ENCODE results near the gene KLHDC3.

- PRO-cap, 4 experiments = peak in 2 of 4 experiments; most common plus-strand start chr6:42276536 (in 2)
- RAMPAGE, long total RNA, 2 experiments = no peak in any of the 2 experiments
- RRBS = no CpG with 5 or more reads among the region's 12 CpGs
These were observed 58.4 kb upstream of the MRPS10 start for GRCh38 chr6:42276009-42276602.

DNA sequence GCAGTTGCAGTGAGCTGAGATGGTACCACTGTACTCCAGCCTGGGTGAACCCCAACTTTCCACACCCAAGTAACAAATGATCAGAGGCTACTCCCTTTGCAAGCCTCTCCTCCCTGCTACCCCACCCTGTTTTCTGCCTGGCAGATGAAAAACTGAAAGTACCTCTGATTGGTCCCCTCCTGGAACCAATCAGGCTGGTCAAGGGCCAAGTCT is 8.1 kb upstream of the UBR2 start:
- PRO-cap, 4 experiments = no peak in any of the 4 experiments
- RAMPAGE, long total RNA, 2 experiments = no peak in any of the 2 experiments

GRCh38 chr6:42564684-42564972 is 799 bp downstream of the UBR2 start:
- PRO-cap, 4 experiments = no peak in any of the 4 experiments
- RAMPAGE, long total RNA, 2 experiments = no peak in any of the 2 experiments
- RRBS = no CpG with 5 or more reads among the region's 11 CpGs

GRCh38 chr6:42697794-42698336 is 24.5 kb downstream of the PRPH2 start:
- PRO-cap, 4 experiments = no peak in any of the 4 experiments
- RAMPAGE, long total RNA, 2 experiments = no peak in any of the 2 experiments
- RRBS = no CpG with 5 or more reads among the region's 12 CpGs

GRCh38 chr6:42726446-42727695 is 4.5 kb upstream of the PRPH2 start:
- PRO-cap, 4 experiments = peak in 4 of 4 experiments; most common plus-strand start chr6:42727061 (in 4); most common minus-strand start chr6:42727028 (in 4)
- RAMPAGE, long total RNA, 2 experiments = no peak in any of the 2 experiments
- RRBS = 1% methylated on average over 5 of the region's 71 CpGs

DNA sequence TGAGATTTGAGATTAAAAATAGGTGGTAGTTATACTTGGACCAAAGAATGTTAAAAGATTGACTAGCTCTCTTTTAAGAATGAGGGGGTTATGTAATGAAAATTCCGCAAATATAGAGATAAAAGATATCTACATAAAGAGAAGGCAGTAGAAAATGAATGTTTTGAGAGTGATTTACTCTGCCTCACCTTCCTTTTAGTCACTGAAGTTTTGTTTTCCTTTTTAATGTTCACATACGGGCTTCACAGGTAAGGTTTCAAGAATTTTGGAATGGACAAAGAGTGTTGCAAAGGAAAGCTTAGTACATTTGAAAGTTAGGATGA is 794 bp upstream of the BICRAL start:
- PRO-cap, 4 experiments = no peak in any of the 4 experiments
- RAMPAGE, long total RNA, 2 experiments = no peak in any of the 2 experiments
- RRBS = no CpG with 5 or more reads among the region's 2 CpGs

- PRO-cap, 4 experiments = peak in 4 of 4 experiments; most common plus-strand start chr6:42783043 (in 2); most common minus-strand start chr6:42782837 (in 3)
- RAMPAGE, long total RNA, 2 experiments = no peak in any of the 2 experiments
- RRBS = 1% methylated on average over 22 of the region's 77 CpGs
These were observed 857 bp downstream of the BICRAL start for GRCh38 chr6:42782539-42783279.

DNA sequence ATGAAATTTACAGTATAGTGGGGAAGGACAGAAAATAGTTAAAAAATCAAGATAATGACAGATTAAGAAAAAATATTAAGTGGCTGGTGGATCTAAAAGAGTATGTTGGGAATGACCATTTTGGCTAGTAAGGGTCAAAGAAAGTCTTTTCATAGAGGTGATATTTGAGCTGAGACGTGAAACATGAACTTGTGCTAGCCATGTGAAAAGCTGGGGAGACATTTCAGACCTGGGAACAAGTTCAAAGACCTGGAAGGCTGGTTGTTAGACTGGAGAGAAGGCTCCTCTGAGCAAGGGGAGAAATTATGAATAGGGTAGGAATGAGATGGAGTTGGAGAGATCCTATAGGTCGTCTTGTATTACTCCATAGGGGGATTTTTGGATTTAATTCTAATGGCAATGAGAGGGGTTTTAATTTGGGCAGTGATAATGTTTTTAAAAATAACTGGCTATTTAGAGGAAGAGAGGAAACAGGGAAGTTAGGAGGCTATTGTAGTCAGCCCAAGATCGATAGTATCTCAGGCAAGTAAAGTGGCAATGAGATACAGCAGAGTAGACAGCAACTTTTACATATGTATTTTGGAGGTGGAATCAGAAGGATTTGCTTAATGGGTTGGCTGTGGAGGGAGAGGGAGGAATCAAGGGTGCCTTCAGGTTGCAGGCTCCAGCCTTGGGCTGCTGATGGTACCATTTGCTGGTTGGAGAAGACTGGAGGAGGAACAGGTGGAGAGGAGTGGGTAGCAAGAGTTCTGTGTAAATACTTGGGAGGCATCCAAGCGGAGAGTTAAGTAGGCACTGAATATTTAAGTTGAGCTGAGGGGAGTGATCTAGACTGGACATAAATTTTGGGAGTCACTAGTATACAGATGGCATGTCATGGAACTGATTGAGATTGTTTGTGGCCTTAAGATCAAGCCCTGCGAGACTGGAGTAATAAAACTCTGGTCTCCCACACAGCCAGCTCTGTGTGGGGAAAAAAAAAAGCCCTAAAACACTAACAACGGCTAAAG is 5.0 kb downstream of the BICRAL start:
- PRO-cap, 4 experiments = no peak in any of the 4 experiments
- RAMPAGE, long total RNA, 2 experiments = start-site peak on the plus strand in 1 of 2 experiments, centred at positions 239 to 889 of the sequence, 5 to 9 reads per replicate
- RRBS = no CpG with 5 or more reads among the region's 6 CpGs

DNA sequence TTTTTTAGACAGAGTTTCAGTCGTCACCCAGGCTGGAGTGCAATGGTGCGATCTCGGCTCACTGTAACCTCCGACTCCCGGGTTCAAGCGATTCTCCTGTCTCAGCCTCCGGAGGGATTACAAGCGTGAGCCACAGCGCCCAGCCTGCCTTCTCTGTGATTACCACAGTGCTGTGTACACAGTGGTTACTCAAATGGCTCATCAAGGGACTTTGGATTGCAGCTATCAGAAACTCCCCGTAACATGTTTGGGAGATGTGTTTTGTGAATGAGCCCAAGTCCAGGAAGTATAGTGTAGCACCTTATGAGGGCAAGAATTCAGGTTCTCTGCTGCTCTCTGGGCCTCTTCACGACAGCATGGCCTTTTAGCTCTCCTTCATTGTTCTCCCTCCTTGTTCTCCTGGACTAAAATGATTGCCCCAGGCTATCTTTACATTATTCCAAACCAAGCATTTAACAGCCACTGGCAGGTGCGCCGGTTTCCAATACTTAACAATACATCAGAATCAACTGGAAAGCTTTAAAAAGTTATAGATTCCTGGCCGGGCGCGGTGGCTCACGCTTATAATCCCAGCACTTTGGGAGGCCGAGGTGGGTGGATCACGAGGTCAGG is 34.1 kb upstream of the RPL7L1 start:
- PRO-cap, 4 experiments = no peak in any of the 4 experiments
- RAMPAGE, long total RNA, 2 experiments = no peak in any of the 2 experiments
- RRBS = no CpG with 5 or more reads among the region's 19 CpGs

DNA sequence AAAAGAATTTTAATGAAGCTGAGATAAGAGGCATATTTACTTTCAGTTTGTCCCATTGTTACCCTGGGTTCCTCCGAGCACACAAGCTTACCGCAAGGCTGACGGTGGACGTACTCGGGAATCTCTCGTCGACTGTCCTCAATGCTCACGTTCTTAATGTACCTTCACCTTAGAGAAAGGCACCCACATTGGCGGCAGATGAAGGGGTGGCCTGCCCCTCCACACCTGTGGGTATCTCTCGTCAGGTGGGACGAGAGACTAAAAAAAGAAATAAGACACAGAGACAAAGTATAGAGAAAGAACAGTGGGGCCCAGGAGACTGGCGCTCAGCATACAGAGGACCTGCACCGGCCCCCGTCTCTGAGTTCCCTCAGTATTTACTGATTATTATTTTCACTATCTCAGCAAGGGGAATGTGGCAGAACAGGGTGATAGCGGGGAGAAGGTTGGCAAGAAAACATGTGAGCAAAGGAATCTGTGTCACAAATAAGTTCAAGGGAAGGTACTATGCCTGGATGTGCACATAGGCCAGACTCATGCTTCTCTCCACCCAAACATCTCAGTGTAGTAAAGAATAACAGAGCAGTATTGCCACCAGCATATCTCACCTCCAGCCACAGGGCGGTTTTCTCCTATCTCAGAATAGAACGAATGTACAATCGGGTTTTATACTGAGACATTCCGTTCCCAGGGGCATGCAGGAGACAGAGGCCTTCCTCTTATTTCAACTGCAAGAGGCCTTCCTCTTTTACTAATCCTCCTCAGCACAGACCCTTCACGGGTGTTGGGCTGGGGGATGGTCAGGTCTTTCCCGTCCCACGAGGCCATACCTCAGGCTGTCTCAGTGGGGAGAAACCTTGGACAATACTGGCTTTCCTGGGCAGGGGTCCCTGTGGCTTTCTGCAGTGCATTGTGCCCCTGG is 12.1 kb upstream of the C6orf226 start:
- PRO-cap, 4 experiments = no peak in any of the 4 experiments
- RAMPAGE, long total RNA, 2 experiments = no peak in any of the 2 experiments
- RRBS = no CpG with 5 or more reads among the region's 22 CpGs

DNA sequence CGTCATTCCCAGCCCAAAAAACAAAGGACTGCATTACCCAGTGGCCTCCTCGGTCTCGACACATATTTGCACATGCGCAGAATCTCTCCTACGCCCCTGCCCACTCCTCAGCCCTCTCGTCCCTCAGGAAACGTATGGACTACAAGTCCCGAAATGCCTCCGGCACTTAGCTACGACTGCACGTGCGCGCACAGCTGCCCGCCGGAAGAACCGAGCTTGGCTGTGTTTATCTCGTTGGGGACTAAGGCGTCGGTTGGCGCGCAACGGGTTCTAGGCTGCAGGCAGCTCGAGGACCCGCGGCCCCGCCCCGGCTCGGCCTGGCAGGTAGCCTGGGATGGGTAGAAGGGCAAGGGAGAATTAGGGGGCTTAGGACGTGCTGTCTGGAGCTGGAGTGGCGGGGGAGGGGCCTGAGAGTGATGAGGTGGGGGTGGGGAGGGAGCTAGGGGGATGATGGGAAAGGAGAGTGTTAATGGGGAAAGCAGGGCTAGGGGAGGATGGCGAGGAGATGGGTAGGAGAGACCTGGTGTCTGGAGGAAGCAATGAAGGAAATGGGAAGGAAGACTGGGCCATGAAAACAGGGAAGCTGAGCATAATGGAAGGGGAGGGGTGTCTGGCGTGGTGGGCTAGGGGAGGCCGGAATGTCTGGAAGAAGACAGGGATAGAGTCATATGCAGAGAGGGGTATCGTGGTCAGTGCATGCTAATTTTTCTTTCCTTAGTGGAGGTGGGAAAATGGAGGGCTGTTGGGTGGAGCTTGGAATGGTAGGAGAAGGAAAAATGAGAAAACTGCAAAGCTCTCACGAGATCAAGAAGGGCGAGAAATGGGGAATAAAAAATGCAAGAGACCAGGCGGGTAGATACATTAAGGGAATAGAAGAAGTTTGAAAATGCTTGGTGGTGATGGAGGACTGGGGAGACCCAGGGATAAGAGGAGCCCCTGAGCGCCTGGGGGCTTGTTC is at the start of gene KLHDC3:
Gene KLHDC3, plus strand, starts transcription at position 225 of the 958 bp plus-strand sequence.
- PRO-cap, 4 experiments = peak in 4 of 4 experiments; most common plus-strand start position 244 of the sequence (in 3)
- RAMPAGE, long total RNA, 2 experiments = start-site peak on the plus strand in 1 of 2 experiments, centred at position 233 of the sequence, 246 reads per replicate
- RRBS = 1% methylated on average over 14 of the region's 38 CpGs

DNA sequence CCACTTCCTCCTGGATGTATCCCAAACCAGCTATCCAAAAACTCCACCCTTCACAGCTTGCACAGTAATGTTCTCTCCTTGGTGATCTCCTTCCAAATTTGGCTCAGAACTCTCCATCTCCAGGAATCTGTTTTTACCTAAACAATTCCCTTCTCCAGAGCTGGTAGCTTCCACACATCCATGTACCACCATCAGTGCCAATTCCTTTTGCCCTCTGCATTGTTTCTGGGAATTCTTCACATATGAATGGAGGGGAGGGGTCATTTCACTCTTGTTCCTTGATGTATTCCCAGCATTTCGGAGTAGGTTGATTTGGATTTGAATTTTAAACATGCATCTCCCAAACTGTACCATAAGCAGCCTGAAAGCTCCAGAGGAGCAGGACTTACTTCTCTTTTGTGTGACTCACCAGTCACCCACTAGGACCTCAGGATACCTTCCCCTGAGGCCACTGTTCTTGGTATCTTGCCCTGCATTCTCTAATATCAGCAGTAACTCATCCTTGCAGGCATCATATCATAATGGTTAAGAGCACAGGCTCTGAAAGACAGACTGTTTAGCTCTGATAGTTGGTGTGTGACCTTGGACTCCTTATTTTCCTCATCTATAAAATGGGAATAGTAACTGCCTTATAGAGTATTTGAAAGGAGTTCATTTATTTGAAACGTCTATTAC is 766 bp downstream of the MRPL2 start:
- PRO-cap, 4 experiments = no peak in any of the 4 experiments
- RAMPAGE, long total RNA, 2 experiments = no peak in any of the 2 experiments
- RRBS = no CpG with 5 or more reads among the region's 2 CpGs

- PRO-cap, 4 experiments = no peak in any of the 4 experiments
- RAMPAGE, long total RNA, 2 experiments = no peak in any of the 2 experiments
- RRBS = no CpG with 5 or more reads among the region's 3 CpGs
These were observed 3.4 kb upstream of the PTK7 start for GRCh38 chr6:43072750-43073149.

GRCh38 chr6:43076957-43077821 is 1.1 kb downstream of the PTK7 start:
- PRO-cap, 4 experiments = peak in 4 of 4 experiments; most common plus-strand start chr6:43077539 (in 2); most common minus-strand start chr6:43077263 (in 2)
- RAMPAGE, long total RNA, 2 experiments = no peak in any of the 2 experiments
- RRBS = 2% methylated on average over 14 of the region's 37 CpGs

DNA sequence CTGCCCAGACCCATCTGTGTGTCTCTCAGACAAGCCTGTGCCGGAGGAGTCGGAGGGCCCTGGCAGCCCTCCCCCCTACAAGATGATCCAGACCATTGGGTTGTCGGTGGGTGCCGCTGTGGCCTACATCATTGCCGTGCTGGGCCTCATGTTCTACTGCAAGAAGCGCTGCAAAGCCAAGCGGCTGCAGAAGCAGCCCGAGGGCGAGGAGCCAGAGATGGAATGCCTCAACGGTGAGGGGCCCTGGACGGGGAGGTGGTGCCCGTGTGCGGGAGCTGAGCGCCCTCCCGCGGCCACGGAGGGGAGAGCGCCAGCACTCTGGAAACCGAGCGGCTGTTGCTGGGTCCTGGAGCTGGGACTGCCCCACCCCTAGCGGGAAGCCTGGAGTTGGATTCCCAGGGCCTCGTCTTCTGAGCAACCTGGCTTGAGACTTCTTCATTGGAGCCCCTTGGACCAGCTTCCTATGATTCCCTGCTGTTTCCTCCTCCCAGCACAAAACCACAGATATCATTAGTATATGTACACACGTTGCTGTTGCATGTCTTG is 27.6 kb upstream of the SRF start:
- PRO-cap, 4 experiments = no peak in any of the 4 experiments
- RAMPAGE, long total RNA, 2 experiments = no peak in any of the 2 experiments
- RRBS = 20% methylated on average over 1 of the region's 23 CpGs

DNA sequence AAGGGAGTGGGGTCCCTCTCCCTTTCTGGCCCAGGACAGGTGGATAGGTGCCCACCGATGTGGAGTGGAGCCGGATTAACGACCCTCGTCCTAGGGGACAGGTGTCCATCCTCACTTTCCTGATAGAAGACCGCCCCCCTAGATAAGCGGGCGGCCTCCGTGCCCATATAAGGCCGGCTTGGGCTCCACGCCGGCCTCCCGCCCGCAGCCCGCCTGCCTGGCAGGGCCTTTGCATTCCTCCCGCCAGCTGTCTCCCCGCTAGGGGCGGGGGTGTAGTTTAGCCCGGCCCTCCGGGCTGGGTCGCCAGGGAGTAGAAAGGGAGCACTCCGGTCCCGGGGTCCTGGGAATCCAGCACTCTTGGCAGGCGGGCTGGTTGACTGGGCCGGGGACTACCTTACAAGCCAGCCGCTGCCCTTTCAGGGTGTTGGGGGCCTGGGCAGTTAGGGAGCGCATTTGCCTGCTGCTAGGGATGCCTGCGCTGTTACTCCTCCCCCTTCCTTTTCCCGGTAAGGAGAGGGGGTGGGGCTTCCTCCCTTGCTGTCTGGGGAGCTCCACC is 3.2 kb downstream of the SRF start:
- PRO-cap, 4 experiments = peak in 4 of 4 experiments; most common plus-strand start position 280 of the sequence (in 4); most common minus-strand start position 483 of the sequence (in 3)
- RAMPAGE, long total RNA, 2 experiments = no peak in any of the 2 experiments
- RRBS = 3% methylated on average over 23 of the region's 28 CpGs

DNA sequence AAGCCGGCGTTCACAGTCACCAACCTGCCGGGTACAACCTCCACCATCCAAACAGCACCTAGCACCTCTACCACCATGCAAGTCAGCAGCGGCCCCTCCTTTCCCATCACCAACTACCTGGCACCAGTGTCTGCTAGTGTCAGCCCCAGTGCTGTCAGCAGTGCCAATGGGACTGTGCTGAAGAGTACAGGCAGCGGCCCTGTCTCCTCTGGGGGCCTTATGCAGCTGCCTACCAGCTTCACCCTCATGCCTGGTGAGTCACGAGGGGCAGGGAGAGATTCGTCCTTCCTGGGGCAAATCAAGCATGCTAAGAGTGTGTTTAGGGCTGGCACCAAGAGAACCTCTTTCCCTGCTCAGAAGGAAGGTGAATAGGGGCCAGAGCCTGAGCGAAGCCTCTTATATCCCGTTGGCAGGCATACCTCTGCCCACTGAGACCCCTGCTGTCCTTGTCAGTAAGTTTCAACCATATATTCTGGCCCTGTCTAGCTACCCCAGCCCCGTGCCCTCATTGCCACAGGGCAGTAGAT is 4.7 kb downstream of the SRF start:
- PRO-cap, 4 experiments = no peak in any of the 4 experiments
- RAMPAGE, long total RNA, 2 experiments = start-site peak on the plus strand in 1 of 2 experiments, centred at position 170 of the sequence, 13 reads per replicate
- RRBS = no CpG with 5 or more reads among the region's 10 CpGs

- PRO-cap, 4 experiments = no peak in any of the 4 experiments
- RAMPAGE, long total RNA, 2 experiments = start-site peak on the plus strand in 1 of 2 experiments, at chr6:43184313-43184788 at its widest, 13 reads per replicate
- RRBS = no CpG with 5 or more reads among the region's 10 CpGs
These were observed 2.3 kb downstream of the CUL9 start for GRCh38 chr6:43184290-43184650.

DNA sequence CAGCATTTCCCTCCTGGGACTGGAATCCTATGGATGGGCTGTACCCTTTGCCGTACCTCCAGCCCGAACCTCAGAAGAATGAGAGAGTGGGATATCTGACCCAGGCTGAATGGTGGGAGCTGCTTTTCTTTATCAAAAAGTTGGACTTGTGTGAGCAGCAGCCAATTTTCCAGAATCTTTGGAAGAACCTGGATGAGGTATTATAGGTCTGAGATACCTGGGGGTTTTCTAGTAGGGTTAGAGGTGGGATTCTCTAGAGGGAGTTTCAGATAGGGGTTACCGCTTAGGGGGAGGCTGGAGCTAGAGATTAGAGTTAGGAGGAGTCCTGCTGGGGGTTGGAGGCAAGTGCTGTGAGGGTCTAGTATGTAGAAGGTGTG is 5.2 kb downstream of the CUL9 start:
- PRO-cap, 4 experiments = no peak in any of the 4 experiments
- RAMPAGE, long total RNA, 2 experiments = start-site peak on the plus strand in 1 of 2 experiments, centred at position 99 of the sequence, 7 reads per replicate
- RRBS = no CpG with 5 or more reads among the region's 3 CpGs

DNA sequence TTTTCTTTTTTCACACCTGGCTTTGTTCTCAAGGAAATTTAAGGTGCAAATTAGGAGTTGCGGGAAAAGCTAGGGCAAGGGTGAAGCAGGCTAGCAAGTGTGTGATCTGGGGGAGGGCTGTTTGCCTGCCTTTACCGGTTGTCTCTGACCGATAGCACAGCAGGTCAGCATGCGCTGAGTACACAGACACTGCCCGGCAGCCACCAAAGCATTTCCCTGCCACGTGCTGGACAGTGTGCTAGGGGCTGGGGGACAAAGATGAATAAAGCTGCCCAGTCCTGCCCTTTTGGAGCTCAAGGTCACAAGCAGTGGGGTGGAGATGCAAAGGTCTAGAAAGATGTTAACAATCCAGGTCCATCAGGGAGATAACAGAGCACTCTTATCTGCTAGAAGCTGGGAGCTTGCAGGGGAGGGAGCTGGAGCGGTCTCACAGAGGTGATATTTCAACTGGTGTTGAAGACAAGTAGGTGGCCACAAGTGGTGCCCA is 24.4 kb downstream of the TTBK1 start:
- PRO-cap, 4 experiments = no peak in any of the 4 experiments
- RAMPAGE, long total RNA, 2 experiments = no peak in any of the 2 experiments
- RRBS = 69% methylated on average over 4 of the region's 7 CpGs

Measured in uterus (tissue), 7 donors.